Measurements from ENCODE around the genes APMAP, NINL and DEFB115.

GRCh38 chr20:24992548-24993248 lies at the start of gene APMAP:
APMAP (minus strand) TSS chr20:24992751.
- PRO-cap: bidirectional peak, plus-strand start at chr20:24992885, minus-strand start at chr20:24992750

DNA sequence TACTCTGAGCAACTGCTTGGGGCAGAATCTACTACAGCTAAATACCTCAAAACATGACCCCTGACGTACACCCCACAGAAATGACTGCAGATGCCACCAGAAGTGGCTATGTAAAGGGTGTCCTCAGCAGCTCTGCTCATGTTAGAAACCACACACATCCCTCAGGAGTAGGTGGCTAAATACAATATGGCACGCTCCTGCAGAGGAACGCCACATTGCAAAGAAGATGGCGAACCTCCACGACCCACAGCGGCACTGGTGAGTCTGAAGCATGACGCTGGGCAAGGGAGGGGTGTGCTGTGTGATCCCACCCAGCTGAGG lies 23.3 kb upstream of the APMAP start:
- PRO-cap: no peak

- PRO-cap: no peak
These were observed 7.1 kb upstream of the ACSS1 start for GRCh38 chr20:25065009-25065526.

DNA sequence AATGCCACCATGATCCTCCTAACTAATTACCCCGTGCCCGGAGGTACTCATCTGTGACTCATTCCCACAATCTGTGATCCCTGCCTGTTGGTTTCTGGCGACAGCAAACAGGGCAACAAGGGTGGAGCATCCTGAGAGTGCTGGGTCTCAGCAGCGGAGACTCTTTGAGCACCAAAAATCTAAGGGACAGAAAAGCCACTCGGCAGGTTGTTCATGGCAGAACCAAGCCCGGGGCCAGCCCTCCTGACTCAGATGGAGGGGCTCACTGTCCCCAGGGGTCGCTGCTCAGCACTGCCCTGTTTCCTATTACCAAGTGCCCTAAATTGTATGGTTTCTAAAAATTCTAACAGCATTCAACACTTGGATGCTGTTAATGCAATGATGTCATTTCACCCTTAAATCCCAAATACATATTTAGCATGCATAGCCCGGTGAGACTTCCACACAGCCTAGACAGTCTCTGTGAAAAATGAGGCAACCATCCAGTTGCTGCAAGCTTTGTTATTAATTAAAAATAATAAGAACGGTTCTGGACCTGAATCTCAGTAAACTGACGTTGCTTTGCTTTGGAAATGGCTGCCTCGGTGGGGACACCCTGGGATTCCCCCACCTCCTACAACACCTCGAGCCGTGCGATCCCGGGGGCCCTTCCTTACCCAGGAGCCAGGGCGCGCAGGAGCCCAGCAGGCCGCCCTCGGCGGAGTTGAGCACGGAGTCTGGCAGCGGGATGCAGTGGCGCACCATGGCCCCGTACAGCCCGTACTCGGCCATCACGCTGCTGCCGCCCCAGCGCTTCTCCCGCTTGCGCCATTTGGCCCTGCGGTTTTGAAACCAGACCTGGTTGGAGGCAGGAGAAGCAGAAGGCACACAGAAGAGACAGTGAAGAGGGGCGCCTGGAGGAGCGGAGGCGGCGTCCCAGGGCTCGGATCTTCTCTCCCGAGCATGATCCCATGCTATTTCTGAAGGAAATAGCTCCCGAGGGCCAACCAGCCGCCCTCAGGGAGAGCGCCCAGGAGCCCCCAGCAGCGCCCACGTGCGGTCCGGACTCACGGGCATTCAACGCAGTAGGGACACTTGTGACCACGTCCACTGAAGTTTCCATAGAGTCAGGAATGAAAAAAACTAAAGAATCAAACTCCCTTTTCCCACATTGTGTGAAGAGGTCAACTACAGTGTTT lies 4.5 kb downstream of the VSX1 start:
- PRO-cap: no peak

- PRO-cap: no peak
These were observed 47.6 kb downstream of the PYGB start for GRCh38 chr20:25295247-25296176.

GRCh38 chr20:25317621-25318073 lies 69.8 kb downstream of the PYGB start:
- PRO-cap: unidirectional peak, minus-strand start at chr20:25317739

- PRO-cap: no peak
These were observed 66.2 kb downstream of the ABHD12 start for GRCh38 chr20:25324398-25324867.

DNA sequence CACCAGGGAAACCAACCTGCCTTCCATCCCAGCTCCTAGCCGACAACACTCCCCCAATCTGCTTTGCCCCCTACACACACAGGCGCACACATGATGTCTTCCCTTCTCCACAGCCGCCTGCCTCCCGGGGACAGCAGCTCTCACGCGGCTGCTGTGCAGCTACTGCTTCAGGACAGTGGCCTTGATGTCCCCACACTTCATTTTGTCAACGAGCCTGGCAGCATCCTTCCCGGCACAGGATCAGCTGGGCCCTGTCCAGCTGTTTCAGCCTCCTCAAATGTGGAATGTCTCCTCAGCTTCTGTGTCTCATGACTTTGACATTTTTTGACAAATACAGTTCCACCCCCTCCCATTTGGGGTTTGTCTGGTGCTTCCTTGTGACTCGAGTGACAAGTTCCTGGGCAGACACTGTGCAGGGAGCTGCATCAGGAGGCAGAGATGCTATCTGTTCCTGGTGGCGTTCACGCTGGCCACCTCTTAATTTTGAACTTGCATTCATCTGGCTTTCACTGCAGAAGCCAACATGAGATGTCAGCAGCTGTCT lies 57.1 kb downstream of the GINS1 start:
- PRO-cap: no peak

GRCh38 chr20:25585385-25586063 lies at the start of gene NINL:
NINL (minus strand) TSS chr20:25585531.
- PRO-cap: unidirectional peak, minus-strand start at chr20:25585518; unidirectional peak, minus-strand start at chr20:25585555

- PRO-cap: no peak
These were observed 163.0 kb upstream of the ZNF337 start for GRCh38 chr20:25859537-25860229.

GRCh38 chr20:29299103-29299993 lies 1958.1 kb upstream of the DEFB115 start:
- PRO-cap: no peak

DNA sequence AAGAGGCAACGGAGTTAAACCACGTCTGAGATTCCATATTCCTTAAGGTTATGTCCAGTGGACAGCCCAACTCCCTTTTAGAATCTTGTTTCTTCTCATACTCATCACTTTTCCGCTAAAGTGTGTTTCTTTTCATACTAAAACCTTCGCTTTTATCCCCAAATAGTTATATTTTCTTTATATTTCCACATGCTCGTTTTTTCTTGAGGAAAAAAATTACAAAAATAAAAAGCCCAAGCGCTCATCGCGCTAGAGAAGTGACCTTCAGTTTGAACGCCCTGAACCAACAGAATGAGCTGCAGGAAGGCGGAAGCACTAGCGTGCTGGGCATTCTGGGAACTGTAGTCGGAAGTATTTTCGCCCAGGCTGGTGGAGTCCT lies 692.5 kb upstream of the DEFB115 start:
- PRO-cap: no peak

- PRO-cap: no peak
These were observed at the start of gene DEFB115 for GRCh38 chr20:31257489-31257961. DEFB115 (plus strand) TSS chr20:31257664.

DNA sequence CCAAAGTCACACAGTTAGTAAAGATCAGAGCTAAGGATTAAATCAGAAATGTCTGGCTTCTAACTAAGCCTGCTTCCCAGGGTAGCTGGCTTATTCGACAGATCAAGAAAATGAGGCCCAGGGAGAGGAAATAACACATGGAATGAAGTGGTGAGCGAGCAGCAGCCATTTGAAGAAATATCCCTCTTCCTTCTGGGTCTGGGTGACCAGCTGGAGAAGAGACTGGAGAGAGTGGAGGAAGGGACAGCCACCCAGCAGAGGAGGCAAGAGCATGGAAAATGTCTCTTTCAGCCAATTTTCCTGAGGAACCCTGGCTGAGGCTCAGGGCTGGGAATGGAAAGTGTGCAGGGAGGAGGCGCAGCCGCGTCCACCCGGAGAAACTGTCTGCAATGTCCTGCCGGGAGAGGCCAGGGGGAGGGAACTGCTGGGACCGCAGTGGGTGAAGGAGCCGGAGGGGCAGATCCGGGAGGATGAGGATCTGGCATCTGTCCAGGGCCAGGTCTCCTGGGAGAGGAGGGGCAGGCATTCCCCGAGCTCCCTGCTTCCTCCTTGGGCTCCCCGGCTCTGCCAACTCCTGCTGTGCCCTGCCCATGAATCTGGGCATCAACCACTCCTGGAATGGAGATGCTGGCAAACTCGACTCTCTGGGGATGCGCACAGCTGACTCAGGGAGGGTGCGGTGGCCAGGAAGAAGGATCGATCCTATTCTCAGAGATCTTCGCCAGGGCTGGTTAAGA lies 17.5 kb upstream of the HM13 start:
- PRO-cap: no peak

DNA sequence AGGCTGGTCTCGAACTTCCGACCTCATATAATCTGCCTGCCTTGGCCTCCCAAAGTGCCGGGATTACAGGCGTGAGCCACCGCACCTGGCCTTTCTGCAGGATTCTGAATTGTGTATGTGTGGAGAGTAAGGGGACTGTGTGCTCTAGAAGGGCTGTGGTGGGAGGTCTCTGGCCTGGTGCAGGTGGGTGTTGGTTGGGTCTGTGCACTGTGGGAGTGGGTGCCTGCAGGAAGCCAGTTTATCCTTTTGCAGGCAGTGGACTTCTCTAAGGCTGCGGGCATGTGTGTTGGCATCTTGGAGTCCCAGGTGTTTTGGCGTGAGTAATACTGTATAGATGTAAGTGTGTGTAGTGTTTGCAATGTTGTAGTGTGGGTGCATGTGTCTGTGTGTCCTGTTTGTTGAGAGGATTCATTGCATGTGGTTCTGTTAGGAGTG lies 10.8 kb upstream of the ID1 start:
- PRO-cap: no peak

DNA sequence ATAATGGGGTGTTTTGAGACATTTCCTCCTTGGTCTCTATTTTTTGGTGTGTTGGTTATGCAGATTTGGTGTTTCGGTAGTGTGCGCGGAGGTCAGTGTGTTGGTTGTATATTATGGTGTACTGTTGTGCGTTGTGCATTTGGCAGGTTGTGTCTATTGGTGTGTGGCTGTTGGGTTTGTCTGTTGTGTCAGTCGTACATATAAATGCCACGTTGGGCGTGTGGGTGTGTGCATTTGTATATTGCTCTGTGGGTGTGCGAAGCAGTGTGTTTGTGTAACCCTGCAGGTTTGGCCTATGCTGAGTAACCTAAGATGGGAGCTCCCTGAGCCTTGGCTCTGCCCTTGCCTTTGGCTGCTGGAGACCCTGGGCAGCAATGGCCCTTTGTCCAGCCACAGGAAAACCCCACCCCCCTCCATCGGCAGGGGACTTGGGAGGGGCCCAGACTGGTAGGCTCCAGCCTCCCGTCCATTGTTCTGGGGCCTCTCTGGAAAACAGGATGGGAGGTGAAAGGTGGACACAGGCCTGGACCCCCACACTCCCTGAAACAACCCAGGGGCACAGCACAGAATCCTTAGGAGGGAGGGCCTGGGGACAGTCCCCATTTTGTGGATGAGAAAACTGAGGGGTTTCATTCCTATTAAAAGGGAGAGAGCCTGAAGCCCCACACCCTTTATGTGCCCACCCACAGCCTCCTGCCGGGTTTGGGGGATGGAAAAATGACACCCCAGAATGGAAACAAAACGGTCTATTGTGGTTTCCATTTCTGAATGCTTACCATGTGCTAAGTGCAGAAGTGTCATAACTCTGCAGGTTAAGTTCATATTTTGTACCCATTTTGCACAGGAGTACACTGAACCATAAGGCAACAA lies 10.2 kb upstream of the ID1 start:
- PRO-cap: bidirectional peak, plus-strand start at position 301 of the sequence, minus-strand start at position 172 of the sequence; unidirectional peak, minus-strand start at position 357 of the sequence

- PRO-cap: no peak
These were observed 27.4 kb downstream of the COX4I2 start for GRCh38 chr20:31665031-31665553.

DNA sequence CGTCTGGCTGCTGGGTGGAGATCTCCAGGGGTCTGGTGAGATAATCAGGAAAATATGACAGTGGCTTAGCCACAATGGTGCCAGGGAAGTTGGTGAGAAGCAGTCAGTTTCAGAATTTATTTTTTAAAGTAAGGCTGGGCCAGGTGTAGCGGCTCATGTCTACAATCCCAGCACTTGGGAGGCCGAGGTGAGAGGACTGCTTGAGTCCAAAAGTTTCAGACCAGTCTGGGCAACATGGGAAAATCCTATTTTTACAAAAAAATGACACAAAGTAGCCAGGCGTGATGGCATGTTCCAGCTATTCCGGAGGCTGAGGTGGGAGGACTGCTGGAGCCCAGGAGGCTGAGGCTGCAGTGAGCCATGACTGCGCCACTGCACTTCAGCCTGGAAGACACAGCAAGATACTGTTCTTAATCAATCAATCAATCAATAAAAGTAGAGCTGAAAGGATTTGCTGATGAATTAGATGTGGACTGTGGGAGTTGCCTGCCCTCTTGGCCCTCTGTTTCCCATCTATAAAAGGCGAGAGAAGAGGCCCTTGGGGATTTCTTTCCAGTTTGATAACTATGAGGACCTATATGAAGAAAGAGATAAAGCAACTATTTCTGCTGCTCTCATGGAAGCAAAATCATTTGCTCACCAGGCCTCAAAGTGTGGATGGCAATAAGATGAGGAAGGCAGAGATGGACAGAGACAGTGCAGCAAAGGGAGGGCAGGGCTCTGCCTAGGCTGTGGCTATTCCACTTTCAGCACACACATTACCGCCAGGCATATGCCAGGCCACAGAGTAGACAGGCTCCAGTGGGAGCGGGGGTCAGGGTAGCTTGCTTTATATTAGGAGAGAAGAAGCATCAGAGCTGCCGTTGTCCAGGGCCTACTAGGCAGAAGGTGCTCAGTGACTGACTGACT lies 41.2 kb downstream of the BCL2L1 start:
- PRO-cap: no peak

GRCh38 chr20:31694287-31695041 lies 28.2 kb downstream of the BCL2L1 start:
- PRO-cap: no peak

DNA sequence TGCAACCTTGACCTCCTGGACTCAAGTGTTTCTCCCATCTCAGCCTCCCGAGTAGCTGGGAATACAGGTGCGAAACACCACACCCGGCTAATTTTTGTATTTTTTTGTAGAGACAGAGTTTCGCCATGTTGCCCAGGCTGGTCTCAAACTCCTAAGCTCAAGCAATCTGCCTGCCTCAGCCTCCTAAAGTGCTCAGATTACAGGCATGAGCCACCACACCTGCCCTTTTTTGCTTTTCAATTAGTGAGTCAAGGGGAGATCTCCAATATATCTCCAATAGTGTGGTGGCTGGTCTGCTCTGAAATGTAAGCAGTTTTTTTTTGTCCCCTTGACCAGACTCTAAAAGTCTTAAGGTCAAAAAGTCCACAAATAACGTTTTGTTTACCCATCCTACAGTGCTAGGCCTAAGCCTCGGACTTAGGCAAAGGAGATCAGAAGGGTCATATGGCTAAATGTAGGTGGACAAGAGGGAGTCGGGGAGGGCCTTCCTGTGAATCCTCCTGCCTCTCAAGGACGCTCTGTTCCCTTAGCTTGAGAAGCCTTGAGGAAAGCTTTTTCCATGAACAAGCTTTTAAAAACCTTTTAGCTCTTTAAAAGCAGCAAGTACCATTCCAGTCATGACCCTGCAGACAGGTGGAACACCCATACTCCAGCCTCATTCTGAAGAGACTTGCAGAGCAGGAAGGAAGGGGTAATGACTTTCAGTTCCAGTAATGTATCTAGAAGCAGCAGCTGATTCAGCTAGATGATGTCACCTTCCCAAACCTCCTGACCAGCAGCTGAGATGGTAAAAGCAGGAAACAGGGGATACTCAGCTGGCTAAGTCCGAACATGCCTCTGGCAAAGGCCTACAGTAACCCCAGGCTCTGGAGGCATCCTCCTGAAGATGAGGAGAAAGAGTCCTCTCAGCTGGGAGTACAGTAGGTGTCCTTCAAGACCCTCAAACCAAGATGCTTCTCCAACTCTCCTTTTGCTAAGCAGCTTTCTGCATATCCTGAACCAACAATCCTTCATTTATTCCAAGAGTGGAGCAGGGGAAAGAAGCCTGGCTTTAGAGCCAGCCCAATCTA lies 23.7 kb downstream of the BCL2L1 start:
- PRO-cap: no peak